ENCODE data around the gene KCNA5.

DNA sequence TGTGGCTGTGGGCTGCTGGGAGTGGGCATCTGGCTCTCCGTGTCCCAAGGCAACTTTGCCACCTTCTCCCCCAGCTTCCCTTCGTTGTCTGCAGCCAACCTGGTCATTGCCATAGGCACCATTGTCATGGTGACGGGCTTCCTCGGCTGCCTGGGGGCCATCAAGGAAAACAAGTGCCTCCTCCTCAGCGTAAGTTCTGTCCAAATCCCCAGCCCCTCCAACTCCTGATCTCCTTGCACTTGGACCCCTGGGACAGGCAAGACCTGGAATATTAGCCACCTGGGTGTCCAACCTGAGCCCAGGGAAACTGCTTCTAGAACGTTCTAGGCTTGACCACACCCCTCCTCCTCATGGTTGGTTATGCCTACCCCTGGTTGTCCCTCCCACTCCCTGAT lies 201.2 kb downstream of the TSPAN9 start:
- PRO-cap, 2 experiments, result no peak in any of the 2 experiments

GRCh38 chr12:3283191-3283505 lies 206.0 kb downstream of the TSPAN9 start:
- PRO-cap, 2 experiments, result no peak in any of the 2 experiments

GRCh38 chr12:3679835-3680585 lies 72.9 kb downstream of the CRACR2A start:
- PRO-cap, 2 experiments, result no peak in any of the 2 experiments

DNA sequence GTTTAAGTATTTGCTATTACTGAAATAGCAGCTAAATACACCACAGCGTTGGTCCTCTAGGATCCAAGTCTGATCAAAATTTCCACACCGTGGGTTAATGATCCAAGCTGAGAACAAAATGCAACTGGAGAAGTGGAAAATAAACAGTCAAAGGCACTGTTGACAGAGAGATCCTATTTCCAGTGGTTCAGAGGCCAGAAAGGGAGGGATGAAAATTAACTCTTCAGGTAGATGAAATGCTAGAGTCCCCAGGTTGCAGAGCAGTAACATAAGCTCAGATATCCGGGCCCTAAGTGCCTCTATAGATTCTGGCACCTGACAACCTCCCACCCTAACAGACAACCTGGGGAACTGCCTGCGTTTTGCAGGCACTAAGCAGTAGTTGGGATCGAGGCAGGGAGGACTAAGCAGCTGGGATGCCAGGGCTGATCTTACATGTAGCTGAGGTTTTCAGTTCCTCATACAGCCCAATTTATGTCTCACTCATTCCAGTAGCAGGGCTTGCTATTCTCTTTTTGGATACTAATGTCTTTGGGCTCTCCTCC lies 42.7 kb upstream of the CRACR2A start:
- PRO-cap, 2 experiments, result no peak in any of the 2 experiments

DNA sequence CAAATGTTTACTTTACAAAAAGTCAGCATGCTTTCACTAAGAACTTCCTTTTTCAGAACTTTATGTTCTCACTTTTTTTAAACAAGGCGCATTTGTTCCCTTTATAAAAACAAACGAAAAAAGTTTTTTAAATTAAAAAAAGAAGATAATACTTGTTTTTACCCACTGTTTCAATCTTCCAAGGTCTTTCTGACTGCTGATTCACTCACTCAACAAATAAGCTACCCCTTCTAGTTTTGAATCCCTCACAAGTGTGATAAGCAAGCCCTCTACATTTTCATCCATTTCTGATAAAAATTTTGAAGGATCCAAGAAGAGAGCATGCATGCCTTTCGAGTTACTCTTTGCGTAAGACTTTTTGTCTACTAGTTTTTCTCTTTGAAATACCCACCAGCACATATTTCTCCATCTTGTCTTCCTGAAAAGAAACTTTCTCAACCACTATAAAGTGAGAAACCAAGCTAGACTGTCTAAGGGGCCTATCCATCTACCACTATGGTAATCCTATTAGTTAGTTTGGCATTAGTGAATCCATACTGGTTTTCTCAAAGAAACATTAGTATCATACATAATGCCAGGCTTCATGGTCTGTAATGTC lies 57.0 kb downstream of the PARP11 start:
- PRO-cap, 2 experiments, result no peak in any of the 2 experiments

DNA sequence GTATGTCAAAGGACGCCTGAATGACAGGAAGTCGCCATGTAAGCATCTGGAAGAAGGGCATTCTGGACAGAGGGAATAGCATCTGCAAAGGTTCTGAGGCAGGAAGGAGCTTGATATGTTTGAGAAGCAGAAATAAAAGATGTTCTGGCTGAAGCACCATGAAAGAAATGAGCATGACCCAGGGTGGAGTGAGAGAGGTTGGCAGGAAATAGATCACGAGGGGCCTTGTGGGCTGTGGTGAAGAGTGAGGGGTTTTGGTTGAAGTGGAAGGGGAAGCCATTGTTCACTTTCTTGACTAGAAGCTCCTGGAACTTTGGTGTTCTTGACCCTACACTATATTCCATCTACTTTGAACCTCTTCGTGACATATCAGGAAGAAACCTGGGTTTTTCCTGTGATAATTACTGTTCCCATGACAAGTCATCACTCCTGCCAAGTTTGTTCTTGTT lies 99.4 kb upstream of the PARP11 start:
- PRO-cap, 2 experiments, result no peak in any of the 2 experiments

GRCh38 chr12:4015394-4015932 lies 142.3 kb upstream of the PARP11 start:
- PRO-cap, 2 experiments, result no peak in any of the 2 experiments

- PRO-cap, 2 experiments, result no peak in any of the 2 experiments
Measured at GRCh38 chr12:4025075-4025470, 151.9 kb upstream of the PARP11 start.

GRCh38 chr12:4031906-4032486 lies 158.8 kb upstream of the PARP11 start:
- PRO-cap, 2 experiments, result no peak in any of the 2 experiments

GRCh38 chr12:4107217-4107918 lies 166.2 kb upstream of the CCND2 start:
- PRO-cap, 2 experiments, result no peak in any of the 2 experiments

- PRO-cap, 2 experiments, result no peak in any of the 2 experiments
Measured at GRCh38 chr12:4203883-4204318, 69.7 kb upstream of the CCND2 start.

- PRO-cap, 2 experiments, result peak in 2 of 2 experiments; most common plus-strand start chr12:4270620 (in 2); most common minus-strand start chr12:4270344 (in 1)
Measured at GRCh38 chr12:4270149-4270776, 3.3 kb upstream of the CCND2 start.

- PRO-cap, 2 experiments, result peak in 2 of 2 experiments; most common plus-strand start chr12:4271914 (in 2); most common minus-strand start chr12:4271991 (in 2)
Measured at GRCh38 chr12:4271536-4272139, 1.9 kb upstream of the CCND2 start.

DNA sequence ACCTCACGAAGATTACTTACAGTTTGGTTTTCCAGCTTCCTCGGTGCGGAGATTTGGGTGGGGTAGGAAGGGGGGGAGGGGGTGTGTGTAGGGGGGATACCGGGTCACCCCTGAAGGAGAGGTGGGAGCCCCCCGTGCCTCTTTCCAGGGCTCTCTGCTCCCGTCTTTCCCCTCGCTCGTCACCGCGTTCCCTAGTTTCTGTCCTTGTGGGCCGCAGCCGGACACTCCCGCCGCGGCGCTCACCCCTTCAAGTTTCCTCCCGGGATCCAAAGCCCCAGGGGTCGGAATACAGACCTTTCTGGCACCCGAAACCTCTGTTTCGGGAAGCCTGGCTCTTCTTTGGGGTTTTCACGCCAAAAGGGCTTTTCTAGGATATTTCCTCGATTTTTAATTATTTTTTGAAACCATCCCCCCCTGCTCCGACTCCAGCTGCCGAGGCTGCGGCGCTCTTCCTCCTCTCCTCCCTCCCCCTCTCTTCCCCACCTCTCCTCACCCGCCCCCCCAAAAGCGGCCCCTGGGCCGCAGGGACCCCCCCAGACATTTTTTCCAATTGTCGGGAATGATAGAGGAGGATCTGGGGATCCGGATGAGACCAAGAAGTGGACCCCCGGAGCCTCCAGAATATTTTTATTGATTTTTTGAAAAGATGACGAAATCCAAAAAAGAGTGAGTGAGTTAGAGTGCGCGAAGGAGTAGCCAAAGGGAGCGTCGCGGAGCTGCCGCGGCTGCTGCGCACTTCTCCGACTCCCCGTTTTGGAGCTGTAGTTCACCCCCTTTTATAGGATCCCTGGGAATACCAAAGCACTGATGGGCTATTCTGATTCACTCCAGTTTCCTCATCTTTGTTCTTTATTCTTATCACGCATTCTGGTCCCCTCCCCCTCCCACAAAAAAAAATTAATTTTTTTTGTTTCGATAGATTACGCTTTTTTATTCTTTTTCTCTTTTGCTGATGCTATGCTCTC lies 1.7 kb downstream of the CCND2 start:
- PRO-cap, 2 experiments, result peak in 2 of 2 experiments; most common plus-strand start position 678 of the sequence (in 1); most common minus-strand start position 750 of the sequence (in 2)

DNA sequence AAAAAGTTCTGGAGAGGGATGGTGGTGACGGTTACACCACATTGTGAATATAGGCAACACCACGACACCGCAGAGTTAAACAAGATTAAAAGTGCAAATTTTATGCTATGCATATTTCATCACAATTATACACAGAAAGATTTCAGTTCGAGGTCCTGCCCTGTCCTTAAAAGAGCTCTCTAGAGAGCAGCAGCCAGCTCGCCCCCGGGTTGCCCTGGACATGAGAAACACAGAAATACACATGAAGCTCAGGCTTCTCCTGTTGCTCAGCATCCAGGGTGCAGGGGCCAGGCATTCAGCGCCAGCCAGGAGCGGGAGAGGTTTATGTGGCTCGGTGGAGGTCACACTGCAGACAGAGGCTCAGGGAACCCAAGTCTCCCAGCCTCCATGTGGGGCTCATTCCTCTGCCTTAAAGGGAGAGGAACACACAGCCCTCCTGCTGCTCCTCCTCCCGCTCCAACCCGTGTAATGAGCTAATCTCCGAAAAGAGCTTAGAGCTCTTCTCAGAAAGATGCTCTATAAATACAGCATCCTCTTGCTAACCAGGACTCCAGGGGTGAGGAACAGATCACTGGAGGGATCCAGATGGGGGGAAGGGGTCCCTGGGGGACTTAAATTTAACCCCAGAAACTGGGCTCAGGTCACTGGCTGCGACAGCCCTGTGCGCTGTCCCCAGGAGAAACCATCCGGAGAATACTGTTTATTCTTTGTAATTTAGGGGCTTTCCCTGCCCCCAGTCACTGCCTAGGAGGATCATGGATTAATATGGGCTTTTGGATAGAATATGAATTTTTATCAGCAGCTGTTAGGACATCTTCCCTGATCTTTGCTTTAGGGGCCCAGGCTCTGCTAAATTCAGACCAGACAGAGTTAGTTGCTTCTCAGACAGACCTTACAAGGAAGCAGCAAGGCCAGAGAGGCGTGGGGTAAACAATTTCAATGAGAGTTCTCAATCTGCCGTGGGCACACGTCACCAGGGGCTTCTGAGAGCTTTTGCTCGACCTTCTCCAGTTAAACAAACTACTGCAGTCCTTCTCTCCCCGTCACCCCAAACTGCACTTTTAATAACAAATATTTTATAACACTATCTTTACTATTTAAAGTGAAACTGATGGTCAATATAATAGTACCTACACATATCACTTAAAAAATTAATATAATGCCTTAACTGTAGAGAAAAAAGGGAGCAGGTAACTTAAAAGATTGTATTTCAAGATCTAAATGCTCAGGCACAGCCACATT lies 28.0 kb downstream of the FGF6 start:
- PRO-cap, 2 experiments, result no peak in any of the 2 experiments

GRCh38 chr12:4719676-4720358 lies 383 bp upstream of the GALNT8 start:
- PRO-cap, 2 experiments, result peak in 1 of 2 experiments; most common plus-strand start chr12:4720249 (in 1)

DNA sequence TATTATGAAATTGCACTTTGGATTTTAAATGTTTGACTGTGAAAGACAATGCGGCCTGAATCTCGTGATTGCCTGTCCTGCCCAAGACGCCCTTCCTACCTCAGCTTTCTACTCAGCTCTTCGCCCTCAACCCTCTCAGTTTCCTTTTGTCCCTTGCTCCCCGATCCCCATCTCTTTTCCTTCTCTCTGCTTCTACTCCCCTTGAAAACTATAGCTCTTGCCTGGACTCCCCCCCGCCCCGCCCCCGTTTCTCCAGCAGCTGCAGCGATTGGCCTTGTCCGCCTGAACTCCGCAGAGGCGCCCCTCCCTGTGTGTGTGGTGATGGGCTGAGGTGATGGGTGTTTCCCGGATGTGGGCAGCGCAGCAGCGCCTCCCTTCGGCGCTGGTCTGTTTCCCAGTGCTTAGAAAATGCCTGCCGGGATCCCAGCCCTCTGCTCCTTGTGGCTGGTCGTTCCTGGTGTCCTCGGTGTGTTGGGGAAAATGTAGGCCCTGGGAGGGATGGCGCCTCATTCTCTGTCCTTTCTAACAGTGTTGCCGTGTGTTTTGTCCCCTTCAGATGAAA lies 43.3 kb downstream of the GALNT8 start:
- PRO-cap, 2 experiments, result no peak in any of the 2 experiments

DNA sequence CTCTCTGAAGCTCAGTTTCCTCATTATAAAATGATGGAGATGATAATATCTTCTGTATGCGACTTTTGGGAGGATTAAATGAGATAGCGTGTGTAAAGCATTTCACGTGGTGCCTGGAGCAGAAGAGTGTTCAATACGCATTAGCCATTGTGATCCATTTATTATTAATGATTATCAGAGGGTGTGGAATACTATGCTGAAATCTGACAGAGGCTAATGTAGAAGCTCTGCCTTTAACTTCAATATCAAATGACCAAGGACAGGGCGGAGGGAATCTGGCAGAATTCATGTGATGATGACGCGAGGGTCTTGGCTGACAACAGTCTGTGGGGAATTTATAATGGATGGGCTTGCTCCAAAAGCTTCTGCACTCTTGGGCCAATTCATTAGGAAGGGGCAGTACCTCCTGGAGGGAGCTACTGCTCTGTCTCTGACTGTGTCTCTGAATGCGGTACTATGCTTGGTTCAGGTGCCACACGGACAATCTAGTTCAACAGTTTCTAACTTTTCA lies 42.8 kb upstream of the KCNA6 start:
- PRO-cap, 2 experiments, result no peak in any of the 2 experiments

- PRO-cap, 2 experiments, result peak in 1 of 2 experiments; most common plus-strand start chr12:5044033 (in 1)
Measured at GRCh38 chr12:5043452-5044243, at the start of gene KCNA5. Gene KCNA5 (plus strand): TSS chr12:5043879.

GRCh38 chr12:5059500-5059820 lies 15.8 kb downstream of the KCNA5 start:
- PRO-cap, 2 experiments, result no peak in any of the 2 experiments

All from Colon Carcinoma Metastatic in the Lung (tissue), 2 donors.